ENCODE measurements around a stretch of chr2.

- PRO-cap = no peak
Measured at GRCh38 chr2:234880395-234880618, 71.5 kb upstream of the SH3BP4 start.

- PRO-cap = no peak
Measured at GRCh38 chr2:234880656-234881184, 71.1 kb upstream of the SH3BP4 start.

DNA sequence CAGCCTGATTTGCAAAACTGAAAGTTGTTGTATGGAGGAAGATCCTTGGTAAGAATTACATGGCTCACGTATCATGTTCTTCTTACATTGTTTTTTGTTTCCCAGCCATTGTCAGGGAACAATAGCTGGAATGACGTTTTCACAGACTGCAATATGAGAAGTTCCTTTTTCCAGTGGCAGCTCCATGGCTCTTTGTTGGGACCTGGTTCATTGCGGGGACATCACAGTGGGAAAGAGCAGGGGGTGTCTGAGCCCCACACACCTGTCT is 8.9 kb downstream of the SH3BP4 start:
- PRO-cap = no peak

DNA sequence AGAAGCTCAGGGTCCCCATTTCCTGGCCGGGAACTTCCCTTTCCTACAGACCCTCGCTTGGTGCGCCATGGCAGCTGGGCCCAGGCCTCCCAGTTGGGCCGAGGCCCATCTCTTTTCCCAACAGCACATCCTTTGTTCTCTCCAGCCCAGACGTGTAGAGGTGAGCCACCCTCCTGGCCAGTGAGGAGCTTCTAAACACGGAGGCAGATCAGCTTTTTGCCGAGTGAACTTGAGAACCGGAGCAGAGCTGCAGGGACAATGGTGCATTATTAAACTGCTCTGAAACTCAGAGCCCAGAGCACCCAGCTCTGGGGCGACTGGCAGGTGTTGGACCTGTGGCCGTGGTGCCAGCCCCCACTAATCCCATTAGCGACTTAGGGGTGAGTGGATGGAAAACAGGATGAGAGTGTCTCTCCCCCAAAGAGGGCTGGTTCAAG is 25.4 kb downstream of the SH3BP4 start:
- PRO-cap = no peak

GRCh38 chr2:235025869-235026566 is 74.2 kb downstream of the SH3BP4 start:
- PRO-cap = no peak

DNA sequence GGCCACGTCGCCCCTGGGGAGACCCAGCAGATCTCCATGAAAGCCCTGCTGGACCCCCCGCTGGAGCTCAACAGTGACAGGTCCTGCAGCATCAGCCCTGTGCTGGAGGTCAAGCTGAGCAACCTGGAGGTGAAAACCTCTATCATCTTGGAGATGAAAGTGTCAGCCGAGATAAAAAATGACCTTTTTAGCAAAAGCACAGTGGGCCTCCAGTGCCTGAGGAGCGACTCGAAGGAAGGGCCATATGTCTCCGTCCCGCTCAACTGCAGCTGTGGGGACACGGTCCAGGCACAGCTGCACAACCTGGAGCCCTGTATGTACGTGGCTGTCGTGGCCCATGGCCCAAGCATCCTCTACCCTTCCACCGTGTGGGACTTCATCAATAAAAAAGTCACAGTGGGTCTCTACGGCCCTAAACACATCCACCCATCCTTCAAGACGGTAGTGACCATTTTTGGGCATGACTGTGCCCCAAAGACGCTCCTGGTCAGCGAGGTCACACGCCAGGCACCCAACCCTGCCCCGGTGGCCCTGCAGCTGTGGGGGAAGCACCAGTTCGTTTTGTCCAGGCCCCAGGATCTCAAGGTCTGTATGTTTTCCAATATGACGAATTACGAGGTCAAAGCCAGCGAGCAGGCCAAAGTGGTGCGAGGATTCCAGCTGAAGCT is 90.1 kb downstream of the SH3BP4 start:
- PRO-cap = no peak

GRCh38 chr2:235054459-235055800 is 103.1 kb downstream of the SH3BP4 start:
- PRO-cap = no peak

DNA sequence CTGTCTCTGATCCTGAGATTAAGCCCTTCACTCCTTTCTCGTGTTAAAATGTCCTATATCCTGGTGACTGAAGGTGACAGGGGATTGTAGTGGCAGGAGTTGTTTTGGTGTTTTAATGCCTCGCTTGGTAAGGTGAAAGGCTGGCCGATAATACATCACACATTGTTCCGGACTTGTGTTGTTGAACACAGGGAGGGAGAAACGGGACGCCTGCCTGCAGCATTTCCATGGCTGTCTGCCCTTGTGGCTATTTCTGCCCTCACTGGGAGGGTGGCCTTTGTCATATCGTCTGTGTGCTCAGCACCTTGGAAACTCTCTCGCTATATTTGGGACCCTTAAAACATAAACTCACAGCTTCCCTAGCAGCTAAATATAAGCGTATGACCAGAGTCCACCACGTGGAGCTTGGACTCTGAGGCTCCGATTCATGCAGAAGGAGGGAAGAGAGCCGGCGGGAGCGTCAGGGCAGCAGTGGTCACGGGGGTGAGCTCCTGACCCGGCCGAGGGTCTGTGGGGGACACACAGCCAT is 111.6 kb downstream of the SH3BP4 start:
- PRO-cap = unidirectional peak, plus-strand start at position 432 of the sequence

- PRO-cap = no peak
Measured at GRCh38 chr2:235384280-235385266, 109.3 kb upstream of the AGAP1 start.

DNA sequence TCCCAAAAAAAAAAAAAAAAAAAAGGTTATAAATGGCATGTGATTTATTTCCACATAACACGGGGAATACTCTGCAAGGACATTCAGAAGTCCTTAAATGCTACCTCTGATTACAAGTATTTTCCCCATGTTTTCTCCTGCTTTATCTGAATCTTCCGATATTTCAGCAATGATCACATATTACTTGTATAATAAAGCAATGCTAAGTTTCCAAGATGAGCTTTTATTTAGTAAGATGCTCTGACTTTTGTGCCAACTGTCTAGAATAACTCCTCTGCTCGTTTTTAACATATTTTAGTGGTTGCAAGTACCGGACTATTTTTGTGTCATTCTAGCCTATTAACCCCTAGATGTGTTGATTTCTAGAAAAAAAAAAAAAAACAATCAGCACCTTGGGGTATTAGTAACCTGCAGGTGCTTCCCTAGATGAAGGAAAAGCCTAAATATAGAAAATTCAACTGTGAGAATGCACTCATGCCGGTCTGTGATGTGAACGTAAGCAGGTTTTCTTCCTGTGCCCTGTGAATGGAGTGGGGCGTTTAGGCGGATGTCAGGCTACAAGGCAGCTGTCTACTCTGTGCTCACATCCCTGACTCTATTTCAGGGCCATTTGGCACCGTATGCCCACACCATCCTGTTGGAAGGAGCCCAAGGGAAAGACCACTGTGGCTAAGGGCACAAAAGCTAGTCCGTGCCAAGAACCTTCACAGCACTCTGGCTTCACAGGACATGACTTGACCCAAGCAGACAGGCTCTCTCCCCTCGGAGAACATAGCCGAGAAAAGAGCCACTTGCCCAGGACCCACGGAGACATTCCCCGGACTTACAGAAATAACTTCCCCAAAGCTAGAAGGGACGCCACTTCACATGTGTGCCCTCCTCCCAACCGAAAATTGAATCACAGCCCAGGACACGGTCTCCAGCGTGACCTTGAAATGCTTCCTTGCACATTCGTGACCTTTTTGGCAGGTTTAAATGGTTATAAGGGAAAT is 61.0 kb upstream of the AGAP1 start:
- PRO-cap = no peak

DNA sequence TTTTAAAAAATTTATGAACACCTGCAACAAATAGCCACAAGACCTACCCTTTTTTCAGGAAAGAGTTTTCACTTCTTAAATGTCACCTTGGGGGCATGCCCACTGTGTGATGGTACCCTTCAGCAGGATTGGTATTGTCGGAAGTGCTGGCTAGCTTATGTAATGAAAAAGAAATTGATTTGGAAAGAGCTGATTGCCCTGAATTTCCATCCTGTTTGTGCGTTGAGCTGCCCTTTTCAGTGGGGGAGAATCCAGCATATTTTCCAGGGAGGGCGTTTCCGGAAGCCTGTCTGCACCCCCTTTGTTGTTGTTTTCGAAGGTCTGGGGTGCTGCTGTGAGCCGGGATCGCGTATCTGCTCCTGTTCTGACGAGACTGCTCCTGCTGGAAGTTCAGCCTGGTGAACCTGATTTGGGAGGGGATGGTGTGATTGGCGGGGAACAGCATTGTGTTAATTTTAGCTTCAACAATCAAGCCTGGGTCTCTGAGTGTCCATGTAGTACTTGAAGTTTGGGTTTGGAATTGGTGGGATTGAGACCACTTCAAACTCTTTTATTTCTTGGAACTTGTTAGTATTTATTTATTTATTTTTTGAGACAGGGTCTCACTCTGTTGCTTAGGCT is 9.3 kb downstream of the AGAP1 start:
- PRO-cap = no peak

GRCh38 chr2:235505182-235506032 is 11.6 kb downstream of the AGAP1 start:
- PRO-cap = no peak

DNA sequence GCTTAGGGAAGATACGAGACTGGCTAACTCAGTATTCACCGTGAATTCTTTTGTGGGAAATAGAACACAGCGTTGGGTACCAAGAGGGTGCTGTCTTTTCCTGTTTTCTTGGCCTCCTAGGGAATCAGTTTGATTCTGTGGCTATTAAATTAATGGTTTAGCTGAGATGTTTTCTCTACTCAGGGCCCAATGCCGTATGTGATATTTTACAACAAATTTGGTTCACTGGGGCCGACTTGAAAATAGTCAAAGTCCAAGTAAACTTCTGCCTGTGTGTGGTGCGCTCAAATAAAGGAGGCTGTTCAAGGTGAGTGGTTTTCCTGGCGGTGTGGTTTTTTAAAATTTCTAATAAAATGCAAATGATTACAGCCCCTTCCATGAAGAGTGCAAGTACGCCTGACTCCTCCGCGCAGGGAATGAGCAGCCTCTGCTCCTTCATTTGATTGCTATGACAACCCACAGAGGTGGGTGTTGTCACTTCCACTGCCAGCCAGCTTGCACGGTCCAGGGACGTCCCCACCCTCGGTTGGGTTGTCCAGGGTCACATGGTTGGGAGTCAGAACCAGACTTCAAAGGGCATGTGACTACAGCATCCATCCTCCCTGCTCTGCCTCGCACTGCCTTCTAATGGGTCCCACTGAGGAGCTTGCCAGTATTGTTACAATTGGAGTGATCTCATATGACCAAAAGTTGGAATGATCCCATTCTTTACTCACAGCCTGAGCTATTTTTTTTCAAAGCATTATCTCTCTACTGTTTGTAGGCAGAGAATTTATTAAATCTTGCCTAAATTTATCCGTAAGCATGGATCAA is 121.1 kb downstream of the AGAP1 start:
- PRO-cap = unidirectional peak, minus-strand start at position 418 of the sequence; unidirectional peak, minus-strand start at position 626 of the sequence

GRCh38 chr2:235689472-235690123 is 195.8 kb downstream of the AGAP1 start:
- PRO-cap = no peak

GRCh38 chr2:235690479-235690678 is 196.5 kb downstream of the AGAP1 start:
- PRO-cap = no peak

GRCh38 chr2:235740845-235741204 is 247.0 kb downstream of the AGAP1 start:
- PRO-cap = no peak

DNA sequence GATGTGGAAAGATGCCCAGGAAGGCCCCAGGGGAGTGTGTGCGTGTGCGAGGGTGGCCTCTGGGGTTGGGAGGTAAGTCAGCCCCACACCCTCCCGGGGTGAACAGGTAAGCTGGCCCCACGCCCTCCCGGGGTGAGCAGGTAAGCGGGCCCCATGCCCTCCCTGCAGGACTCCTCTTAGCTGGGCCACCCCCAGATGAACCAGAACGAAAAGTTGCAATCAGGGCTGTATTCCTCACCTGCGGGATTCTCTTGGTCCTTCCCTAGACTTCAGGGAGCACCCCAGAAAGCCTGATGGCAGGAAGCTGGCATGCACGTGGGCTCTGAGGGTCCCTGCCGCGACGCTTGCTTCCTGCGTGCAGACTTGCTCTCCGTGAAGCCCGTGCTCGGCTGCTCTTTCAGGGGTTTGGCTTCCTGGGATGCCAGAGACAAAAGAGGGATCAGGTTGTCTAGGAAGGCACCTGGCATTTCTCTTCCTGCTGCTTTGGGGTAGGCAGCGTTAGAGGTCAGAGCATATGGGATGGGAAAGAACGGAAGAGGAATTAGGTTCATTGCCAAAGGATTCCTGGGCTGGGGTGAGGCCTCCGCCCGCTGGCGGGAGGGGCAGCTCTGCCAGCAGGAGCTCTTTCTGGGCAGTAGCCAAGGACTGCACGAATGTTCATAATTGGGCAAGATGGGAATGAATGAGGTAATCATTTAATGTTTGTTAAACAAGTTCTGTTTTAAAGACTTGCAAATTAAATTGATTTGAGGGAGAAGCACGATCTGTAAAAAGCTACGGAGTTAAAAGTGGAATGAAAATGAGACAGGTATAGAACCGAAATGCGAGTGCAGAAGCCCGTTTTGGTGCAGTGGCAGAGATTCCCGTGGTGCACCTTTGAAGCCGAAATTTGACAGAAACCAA is 253.8 kb downstream of the AGAP1 start:
- PRO-cap = no peak

- PRO-cap = no peak
Measured at GRCh38 chr2:235811793-235812837, 318.3 kb downstream of the AGAP1 start.

DNA sequence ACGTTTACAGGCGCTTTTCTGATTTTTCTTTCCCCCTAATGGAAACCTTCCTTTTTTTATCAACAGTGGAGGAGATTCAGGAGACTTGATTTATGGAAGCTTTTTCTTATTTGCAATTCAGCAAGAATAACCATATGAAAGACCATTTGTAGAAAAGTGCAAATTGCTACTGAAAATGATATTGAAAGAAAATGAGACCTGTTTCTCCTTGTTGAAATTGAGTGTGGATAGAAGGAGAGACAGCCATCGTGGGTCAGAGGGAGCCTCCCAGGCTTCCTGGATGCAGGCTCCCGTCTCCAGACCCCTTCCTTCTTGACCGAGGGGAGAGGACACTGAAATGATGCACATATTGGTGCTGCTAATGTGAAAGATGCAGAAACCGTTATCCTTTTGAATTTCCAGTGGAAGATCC is 331.1 kb downstream of the AGAP1 start:
- PRO-cap = no peak

DNA sequence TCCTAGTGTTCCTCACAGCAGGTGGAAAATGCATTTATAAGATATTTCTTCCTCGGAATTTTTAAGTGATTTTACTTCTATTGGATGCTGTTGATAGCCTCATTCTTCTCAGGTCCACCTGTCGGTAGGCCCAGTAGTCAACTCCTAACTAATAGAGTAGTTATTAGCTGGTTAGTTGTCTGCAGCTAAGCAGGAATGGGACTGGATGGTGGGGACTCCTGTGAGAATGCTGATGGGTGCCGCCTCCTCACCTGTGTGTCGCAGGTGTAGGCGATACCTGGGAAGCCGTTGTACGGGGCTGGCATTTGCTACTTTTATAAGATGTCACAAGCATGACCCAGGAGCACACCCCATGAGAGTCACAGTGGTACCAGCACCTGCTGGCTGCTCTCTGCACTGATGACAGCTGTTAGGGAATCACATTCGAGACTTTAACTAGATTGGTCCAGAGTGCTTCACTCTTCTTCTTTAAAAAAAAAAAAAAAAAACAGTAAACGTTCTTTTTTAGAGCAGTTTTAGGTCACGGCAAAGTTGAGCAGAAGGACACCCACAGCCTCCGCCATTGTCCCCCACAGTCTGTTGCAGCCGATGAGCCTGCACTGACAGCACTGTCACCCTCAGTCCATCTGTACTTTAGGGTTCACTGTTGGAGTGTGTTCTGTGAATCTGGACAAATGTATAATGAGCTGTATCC is 337.0 kb downstream of the AGAP1 start:
- PRO-cap = no peak